Sciatic nerve (tissue), 1 donor: ENCODE measurements around a stretch of chr18.

DNA sequence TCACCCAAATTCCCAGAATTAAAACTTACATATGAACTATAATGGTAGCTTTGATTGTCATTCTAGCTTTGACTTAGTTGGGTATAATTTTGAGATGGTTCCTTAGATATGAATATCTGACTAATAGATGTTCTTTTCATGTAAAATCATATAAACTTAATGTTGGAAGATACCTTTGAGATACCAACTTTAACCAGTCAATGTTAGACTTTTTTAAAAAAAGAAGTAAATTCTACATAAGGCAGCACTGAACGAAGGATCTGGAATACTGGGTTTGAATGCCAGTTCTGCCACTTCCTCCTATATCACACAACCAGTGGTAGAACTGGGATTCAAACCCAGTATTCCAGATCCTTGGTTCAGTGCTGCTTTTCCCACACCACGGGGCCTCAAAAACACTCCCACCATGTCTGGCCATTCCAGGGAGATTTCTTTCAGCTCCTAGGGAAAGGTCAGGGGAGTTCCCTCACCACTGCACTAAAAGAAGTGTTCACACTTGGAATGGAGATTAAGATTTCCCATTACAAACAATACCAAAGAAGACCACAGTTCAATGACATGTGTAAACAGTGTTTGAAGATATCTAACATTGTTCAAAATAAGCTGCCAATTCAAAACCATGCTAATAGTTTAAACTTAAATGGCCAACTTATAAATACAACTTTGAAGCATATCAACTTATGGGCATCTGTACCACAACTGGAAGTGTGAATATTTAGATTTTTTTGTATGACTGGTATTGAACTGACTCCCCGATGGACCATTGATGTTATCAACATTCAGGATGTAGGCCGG is 14.2 kb downstream of the MYL12B start:
- PRO-cap: no peak

GRCh38 chr18:3280168-3280351 is 18.1 kb downstream of the MYL12B start:
- PRO-cap: no peak

DNA sequence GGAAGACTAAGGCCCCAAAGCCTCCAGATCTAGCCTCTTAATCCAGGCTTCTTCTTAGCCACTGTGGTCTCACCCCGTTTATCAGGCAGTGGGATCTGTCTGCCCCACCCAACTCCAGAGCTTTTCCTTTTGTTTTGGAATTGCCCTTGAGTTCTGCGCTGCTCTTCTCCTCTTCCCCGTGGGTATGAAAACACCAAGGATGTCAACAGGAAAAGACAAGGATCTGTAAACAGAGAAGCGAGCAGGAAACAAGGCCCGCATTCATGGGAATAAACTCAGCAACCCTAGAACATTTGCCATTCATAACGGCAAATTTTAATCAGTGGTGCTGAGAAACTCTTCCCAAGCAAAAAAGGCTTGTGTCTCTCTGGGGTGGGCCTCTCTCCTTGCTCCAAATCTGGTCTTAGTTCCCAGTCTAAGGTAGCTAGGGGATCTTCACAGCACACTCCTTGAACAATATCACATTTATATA is 21.5 kb downstream of the MYL12B start:
- PRO-cap: unidirectional peak, minus-strand start at position 186 of the sequence

- PRO-cap: no peak
These were observed 65.3 kb upstream of the TGIF1 start for GRCh38 chr18:3384544-3385251.

- PRO-cap: no peak
These were observed 91.8 kb downstream of the TGIF1 start for GRCh38 chr18:3541715-3542236.

GRCh38 chr18:3602848-3603299 is 152.9 kb downstream of the TGIF1 start:
- PRO-cap: bidirectional peak, plus-strand start at chr18:3602923, minus-strand start at chr18:3602935; bidirectional peak, plus-strand start at chr18:3603090, minus-strand start at chr18:3603055

DNA sequence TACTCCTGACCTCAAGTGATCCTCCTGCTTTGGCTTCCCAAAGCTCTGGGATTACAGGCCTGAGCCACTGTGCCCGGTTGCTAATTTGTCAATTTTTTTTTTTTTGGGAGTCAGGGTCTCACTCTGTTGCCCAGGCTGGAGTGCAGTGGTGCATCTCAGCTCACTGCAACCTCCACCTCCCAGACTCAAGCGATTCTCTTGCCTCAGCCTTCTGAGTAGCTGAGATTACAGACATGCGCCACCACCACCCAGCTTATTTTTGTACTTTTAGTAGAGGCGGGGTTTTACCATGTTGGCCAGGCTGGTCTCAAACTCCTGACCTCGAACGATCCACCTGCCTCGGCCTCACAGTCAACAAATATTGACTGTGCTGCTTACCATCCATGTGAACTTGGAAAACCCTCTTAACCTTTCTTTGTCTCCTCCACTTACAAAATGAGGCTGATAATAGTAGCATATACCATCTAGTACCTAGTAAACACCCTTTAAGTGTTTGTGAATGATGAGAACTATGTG is 217.1 kb downstream of the TGIF1 start:
- PRO-cap: no peak

- PRO-cap: no peak
These were observed 115.0 kb upstream of the ZBTB14 start for GRCh38 chr18:5410435-5411112.

DNA sequence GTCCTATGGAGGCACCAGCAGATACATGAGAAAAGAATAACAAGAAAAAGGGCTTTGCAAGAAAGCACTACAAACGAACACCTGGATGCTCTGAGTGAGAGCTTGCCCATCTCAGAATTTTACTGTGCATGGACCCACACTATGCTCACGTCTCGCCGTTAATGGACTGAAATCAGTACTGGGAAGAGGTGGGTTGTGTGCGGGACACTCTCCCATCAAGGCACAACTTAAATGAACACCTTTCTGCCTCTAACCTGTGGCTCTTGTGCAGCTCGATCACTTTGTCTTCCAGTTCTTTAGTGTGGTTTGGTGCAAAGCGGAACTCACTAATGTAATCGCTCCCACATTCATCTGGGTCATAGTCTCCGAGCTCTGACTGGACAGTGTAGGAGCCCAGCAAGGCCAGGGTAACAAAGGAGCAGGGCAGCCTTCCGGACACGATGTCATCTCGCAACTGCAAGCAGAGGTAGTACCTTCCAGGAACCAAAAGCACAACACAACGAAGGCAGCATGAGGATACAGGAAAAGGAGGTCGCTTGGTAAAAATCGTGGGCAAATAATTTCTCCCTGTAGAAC is 110.1 kb downstream of the EPB41L3 start:
- PRO-cap: no peak

- PRO-cap: bidirectional peak, plus-strand start at chr18:5466522, minus-strand start at chr18:5466341
These were observed 77.5 kb downstream of the EPB41L3 start for GRCh38 chr18:5466230-5466803.

GRCh38 chr18:5518678-5519404 is 25.0 kb downstream of the EPB41L3 start:
- PRO-cap: no peak

DNA sequence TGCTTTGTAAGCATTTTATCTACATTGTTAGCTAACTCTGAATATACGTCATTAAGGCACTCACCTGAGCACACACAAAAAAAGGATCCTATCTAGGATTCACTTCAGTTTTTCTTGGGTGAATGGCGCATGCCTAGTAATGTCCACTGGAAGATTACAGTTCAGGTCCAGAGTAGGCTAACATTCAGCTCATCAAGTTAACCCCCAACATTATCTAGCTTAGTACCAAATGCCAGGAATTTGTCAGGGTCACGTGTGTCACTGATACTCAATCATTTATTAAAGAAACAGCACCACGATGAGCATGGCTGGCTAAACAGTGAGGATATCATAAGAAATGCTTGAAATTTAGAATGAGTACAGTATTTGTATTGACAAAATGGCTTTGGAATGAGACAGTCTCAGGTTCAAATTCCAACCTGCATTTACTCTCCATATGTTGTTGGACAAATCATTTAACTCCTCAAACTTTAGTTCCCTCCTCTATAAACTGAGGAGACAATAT is 22.6 kb downstream of the EPB41L3 start:
- PRO-cap: no peak

- PRO-cap: no peak
These were observed 1.5 kb downstream of the EPB41L3 start for GRCh38 chr18:5542297-5542693.

DNA sequence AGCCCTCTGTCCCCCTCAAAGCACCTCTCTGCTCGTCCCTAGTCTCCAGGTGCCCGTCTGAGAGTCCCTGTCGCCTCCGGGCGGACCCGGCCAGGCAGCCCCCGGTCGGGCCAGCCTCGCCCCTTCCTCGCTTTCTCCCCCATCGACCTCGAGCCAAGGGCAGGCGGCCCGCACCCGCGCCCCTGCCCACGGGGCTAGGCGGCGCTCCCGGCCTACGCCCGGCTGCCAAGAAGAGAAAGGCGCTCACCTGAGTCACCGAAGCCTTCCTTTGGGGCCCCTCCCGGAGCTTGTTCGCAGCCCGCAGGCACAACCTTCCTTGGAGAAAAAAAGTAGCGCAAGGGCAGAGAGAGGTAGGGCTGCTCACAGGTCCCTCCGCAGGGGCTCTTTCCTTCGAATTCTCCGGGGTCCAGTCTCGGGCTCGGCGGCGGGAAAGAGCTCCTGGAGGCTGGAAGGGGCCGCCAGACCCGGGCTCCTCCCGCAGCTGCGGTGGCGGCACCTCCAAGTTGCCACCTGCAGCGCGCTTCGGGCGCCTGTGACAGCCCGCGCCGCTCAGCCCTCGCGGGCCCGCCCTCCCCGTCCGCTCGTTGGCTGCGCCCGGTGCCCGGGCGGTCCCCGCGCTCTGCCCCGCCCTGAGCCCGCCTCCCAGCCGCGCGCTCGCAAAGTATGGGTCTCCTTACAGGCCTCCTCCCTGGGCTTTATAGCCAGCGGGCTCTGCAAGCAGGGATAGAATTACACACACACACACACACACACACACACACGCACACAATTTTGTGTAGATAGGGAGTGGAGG is 86.5 kb upstream of the EPB41L3 start:
- PRO-cap: bidirectional peak, plus-strand start at position 698 of the sequence, minus-strand start at position 505 of the sequence

GRCh38 chr18:5894350-5894955 is 869 bp downstream of the TMEM200C start:
- PRO-cap: no peak

GRCh38 chr18:6145970-6146752 is 250.8 kb upstream of the TMEM200C start:
- PRO-cap: no peak

- PRO-cap: no peak
These were observed 43.5 kb downstream of the L3MBTL4 start for GRCh38 chr18:6371157-6371594.

GRCh38 chr18:7369007-7369392 is 138.1 kb downstream of the LRRC30 start:
- PRO-cap: no peak

DNA sequence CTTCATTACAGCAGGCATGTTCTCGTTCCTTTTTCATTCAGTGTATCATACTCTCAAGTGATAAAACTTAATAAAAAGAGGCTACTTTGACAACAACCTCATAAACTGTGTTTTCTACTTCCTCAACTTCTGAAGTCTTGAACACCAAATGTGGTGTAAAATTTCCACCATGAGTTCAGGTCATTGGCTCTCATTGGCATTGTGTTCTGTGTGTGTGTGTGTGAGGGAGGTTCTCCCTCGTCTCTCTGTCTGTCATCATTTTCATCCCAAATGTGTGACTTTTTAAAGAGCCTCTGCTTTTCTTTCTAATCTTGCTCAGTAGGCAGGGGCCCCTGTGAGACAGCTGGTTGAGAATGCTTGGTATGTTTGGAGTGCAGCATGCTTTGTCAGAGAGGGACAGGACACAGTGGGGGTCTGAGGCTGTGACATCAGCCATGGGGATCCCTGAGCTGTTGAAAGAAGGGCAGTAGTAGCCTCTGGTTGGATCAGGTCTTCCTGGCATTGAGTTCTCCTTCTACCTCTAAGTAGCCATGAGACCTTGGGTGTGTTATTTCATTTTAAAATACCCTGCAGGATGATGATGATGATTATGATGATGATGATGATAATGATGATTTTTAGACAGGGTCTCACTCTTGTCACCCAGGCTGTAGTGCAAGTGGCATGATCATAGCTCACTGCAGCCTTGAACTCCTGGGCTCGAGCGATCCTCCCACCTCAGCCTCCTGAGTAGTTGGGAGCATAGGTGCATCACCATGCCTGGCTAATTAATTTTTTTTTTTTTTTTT is 10.6 kb downstream of the PTPRM start:
- PRO-cap: no peak

GRCh38 chr18:7656020-7656824 is 89.1 kb downstream of the PTPRM start:
- PRO-cap: no peak